ENCODE results near the genes FOCAD, IFNA13 and IFNA2.

GRCh38 chr9:15467995-15469105, 42.4 kb downstream of the PSIP1 start:
- PRO-cap, 2 experiments: no peak in any of the 2 experiments

DNA sequence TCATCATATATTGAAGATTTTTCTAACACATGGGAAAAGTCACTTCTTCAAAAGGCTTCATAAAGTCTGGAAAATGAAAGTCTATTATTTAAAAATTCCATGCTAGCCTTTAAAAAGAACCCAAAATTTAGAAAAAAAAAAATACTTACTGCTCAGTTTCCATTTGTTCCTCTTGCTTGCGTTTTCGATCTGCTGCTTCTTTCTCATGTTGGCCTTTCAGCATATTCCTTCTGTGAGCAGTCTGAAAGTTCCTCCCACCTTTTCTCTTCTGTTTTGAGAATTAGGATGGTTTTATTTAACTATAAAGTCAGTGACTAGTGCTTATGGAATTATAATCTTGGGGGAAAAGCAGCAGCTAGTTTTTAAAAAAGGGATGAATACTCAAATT, 38.3 kb downstream of the PSIP1 start:
- PRO-cap, 2 experiments: no peak in any of the 2 experiments

DNA sequence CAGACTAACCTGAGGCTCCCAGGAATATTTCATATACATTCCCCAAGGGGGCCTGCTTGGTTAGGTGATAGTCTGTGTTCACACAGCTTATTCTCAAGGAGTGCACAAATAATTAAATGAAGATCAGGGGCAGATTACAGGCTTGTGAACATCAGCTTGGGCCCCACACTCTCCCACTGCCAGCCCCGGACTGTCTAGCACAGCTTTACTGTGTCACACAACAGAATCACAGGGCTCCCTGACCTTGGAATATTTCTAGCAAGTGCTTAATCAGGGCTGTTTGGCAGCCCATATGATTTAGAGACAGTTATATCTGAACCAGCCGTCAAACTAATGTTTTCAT, 517.8 kb downstream of the BNC2 start:
- PRO-cap, 2 experiments: no peak in any of the 2 experiments

DNA sequence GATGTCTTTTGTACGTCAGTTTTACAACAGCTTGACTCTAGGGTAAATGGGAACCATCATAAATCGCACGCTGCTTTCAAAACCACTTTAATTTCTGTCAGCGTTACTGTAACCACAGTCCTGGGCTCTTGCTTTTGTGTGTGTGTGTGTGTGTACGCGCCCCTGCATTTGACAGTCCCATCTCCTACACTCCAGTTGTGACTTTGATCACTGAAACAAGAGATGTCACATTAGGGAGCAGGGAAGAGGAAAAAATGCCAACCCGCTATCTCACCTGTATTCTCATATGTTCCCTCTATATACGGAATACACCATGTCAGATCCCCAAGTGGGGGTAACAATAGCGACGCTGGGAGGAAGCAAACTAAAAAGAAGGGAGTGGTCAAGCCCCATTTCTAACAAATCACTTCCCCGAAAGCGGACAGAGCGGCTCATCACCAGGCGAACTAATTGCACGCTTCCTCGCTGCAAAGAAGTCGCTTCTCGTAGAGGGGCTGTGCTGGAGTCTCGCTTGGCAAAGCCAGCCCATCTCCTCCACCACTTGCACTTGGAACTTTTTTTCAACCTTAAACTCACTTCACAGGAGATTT, 1.1 kb downstream of the BNC2 start:
- PRO-cap, 2 experiments: no peak in any of the 2 experiments

GRCh38 chr9:17425273-17425636, 153.6 kb upstream of the SH3GL2 start:
- PRO-cap, 2 experiments: no peak in any of the 2 experiments

DNA sequence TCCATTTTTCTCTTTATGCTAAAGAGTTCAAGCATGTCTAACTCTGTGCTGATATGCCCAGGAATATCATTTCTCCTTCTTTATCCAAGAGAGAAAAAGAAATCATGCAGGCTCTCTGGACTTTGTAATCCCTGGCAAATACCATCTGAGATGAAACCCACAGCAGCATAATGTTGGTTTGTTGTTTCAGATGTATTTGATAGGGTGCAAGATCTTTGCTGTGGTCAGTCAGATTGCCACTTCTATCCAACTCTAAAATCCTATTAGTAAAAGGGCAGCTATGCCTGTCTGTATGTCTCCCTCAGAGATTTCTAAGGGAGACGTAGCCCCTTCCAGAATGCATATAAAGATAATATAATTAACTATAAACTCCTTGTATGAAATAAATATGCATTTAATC, 80.2 kb upstream of the SH3GL2 start:
- PRO-cap, 2 experiments: no peak in any of the 2 experiments

DNA sequence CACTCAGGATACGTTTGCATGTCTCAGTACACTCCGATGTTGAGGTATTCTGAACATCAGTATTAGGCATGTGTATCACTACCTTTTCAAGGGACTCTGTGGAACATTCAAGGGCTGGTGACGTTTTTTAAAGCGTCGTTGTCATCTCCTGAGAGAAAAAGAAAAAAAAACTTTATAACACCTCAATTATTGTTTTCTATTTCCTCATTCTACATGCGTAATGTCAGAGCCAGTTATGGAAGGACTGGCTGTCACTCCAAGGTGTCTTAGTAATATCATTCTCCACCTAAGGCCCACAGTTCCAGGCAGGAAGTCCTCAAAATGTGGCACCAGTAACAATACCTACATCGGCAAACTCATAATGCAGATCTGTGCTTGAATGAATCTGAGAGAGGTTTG, 210.2 kb downstream of the SAXO1 start:
- PRO-cap, 2 experiments: no peak in any of the 2 experiments

GRCh38 chr9:19050252-19050398, 898 bp downstream of the RRAGA start:
- PRO-cap, 2 experiments: no peak in any of the 2 experiments

DNA sequence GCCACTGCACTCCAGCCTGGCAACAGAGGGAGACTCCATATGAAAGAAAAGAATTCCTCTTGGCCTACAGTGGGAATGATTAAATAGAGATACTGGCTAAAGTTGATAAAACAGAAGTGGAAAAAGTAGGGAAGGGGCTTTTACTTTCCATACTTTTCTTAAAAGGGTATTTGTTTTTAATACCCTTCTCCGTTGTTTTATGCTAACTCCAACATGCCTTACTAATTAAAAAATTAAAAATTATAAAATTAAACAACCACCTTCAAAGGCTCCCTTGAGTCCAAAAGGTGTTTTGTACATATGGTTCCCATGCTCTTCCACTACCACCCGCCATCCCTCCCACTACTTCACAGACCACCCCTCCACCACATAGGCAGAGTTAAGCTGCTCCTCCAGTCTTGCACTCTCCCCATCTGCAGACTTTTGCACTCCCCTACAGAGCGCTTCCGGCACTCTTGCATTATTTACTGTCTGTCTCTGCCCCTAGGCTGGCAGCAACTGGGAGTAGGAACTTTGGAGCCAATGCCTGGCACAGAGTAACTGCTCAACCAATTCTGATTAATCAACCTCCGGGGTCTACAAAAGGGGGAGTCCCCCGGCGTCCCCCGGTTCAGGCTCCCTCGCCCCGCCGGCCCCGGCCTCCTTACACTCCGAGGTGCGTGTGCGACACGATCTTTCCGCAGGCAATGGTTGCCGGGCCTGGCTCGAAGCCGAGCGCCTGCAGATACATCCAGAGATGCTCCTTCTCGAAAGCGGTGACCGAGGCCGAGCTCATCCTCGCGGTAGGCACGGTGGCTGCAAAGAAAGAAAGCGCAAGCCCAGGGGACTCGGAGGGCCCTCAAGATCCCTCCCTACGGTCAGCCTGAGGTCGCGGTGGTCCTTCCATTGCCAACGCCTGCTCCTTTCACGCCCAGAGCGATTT, 566 bp downstream of the HAUS6 start:
- PRO-cap, 2 experiments: no peak in any of the 2 experiments

DNA sequence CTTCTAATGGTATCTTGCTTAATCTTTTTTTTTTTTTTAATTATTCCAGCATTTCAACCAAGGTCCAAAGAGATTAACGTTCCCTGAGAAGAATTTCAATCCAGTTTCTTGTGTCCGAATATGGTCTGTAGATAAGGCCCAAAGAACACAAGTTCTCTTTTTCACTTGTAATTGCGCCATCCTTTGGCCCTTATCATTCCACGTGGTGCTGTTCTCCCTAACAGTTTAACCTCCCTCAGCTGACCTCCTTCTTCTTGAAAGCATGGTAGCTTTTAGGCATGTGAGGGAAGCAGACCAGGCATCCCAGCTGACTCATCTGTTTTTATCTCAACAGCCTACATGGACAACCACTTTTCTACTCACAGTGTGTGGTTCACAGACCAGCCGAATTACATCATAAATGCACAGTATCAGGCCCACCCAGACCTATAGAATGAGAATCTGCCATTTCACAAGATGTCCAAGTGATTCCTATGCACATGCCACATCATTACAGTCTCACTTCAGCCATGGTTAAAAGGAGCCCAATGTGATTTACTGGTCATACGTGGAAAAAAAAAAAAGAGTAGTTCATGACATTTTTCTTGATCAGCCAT, 26.9 kb upstream of the PLIN2 start:
- PRO-cap, 2 experiments: no peak in any of the 2 experiments

- PRO-cap, 2 experiments: no peak in any of the 2 experiments
Observed at GRCh38 chr9:19231542-19232090, 1.1 kb downstream of the DENND4C start.

- PRO-cap, 2 experiments: no peak in any of the 2 experiments
Observed at GRCh38 chr9:19378113-19379088, 1.6 kb downstream of the RPS6 start.

GRCh38 chr9:19387150-19387637, 7.2 kb upstream of the RPS6 start:
- PRO-cap, 2 experiments: no peak in any of the 2 experiments

- PRO-cap, 2 experiments: no peak in any of the 2 experiments
Observed at GRCh38 chr9:19408310-19408609, 549 bp upstream of the ACER2 start.

DNA sequence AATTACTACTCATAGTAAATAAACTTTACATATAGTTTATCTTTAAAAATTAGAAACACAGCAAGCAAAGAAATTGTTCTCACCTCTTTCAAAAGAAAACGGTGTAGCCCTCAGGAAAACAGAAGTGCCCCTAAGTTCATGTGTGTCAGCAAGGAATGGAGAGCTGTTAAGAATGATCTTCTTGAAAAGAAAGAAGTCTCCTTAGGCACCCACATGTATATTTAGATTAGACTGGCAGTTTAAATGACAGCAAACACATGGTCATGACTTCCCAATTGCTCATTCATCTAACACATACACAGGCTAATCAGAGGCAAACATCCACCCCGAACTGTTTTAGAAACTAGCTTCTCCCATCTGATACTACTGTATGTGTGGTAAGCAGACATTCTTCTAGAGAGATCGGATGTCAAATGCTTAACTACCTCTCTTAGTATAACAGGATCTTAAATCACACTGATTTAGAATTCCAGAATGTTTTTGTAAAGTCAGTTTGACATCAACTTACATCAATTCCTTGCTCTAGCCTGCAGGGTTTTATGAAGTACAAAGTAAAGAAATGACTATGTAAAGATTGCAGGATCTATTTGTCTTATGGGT, 239.9 kb downstream of the MLLT3 start:
- PRO-cap, 2 experiments: no peak in any of the 2 experiments

DNA sequence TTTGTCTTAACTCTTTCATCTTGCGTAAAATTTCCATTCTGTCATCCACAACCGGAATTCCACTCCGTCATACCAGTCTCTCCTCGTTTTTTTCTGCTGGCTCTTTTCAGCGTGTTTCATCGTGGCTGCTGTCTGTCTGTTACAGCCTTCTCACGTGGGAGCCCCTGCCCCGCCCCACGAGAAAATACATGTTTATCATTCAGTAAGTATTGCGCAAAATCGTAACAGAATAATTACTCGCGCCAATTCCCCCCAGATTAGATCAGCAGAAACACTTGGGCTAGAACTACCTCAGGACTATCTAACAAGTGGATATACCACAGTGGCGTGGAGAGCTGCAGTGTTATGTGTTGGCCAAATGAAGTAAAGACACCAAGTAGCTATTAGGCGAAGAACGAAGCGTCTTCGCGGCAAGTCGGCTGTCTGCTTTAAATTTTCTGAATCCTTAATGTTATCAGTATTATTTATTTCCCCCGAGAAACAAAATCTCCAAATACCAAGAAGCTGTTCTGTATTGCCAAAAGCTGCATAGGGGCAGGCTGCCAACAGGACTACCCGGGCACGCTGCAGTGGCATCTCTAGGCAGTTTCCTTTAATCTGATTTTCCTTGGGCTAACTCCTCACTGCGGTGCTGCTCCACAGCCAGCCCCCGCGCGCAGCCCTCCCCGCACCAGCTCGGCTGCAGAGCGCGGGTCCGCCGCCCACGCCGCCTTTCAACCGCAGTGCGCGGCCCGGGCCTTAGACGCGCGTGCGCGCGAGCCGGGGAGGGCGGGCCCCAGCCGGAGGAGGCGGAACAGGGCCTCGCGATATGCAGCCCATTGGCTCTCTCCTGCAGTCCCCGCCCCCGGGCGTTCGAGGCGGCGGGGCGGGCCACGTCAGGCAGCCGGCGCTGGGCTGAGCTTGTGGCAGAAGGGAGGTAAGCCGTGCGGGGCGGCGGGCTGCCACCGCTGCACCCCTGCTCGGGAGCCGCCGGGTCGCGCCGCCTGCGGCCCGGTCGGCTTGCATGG, at the start of gene FOCAD:
TSS of gene FOCAD (plus strand) at position 882 of the 1,007 bp plus-strand sequence.
- PRO-cap, 2 experiments: peak in 2 of 2 experiments; most common plus-strand start position 908 of the sequence (in 2); most common minus-strand start position 724 of the sequence (in 2)

DNA sequence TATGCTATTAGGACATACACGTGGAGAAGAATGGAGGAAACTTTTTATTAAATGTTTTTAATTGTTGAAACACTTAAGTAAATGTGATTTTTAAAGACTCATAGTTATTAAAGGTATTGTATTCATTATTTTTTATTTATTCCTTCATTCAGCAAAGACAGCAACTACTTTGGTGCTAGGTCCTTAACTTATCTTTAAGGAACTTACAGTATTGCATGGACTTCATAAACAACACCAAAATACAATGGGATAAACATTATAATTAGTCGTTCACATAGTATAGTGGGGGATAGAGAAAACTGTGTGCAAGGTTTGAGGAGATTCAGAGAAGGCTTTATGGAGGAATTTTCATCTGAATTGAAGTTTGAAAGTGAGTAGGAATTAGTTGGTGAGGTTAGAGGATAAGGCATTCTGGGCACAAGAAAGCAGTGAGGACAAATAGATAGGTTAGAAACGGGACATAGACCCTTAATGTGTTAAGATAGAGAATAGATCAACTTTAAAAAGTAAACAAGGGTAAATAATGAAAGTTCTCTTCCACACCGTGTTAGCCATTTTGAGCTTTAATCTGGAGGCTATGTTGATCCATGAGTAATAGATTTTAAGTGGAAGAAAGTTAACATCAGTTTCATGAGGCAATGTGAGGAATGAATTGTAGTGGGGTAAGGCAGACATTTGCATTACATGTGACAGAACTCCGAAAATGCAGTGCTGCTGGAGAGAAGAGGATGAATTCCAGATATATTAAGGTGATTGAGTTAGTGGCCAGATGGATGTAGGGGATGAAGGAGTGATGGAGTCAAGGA, 3.7 kb downstream of the FOCAD start:
- PRO-cap, 2 experiments: no peak in any of the 2 experiments

DNA sequence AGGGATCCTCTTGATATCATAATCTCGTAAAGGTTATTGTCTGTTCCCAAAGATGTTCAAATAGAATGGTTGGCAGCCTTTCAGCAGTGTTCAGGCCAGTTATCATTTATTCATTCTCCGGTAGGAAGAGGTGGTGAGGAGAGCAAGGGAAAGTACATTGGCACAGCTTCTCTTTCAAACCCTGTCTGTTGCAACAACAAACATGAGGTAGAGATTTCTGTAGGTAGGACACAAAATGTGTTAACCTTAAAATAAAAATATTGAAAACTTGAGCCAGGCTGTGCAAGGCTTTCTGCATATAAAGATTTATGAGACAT, 147.1 kb downstream of the FOCAD start:
- PRO-cap, 2 experiments: no peak in any of the 2 experiments

DNA sequence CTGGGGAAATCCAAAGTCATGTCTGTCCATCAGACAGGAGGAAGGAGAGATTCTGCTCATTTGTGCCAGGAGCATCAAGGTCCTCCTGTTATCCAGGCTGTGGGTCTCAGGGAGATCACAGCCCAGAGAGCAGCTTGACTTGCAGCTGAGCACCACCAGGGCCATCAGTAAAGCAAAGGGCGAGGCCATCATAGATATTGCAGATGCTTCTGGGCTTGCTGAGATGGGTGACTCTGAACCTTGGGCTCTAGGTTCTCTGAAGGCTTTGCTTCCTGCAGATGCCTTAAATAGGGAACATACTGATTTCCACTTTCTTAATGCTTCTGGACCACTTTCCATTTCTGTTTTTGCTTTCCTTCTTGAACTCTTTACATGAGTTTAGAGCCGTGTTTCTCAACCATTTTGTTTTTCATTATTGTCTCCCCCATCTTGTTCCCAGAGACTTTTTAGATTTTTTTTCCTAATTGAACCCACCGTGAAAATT, at the start of gene IFNA13:
TSS of gene IFNA13 (minus strand) at position 239 of the 484 bp plus-strand sequence.
- PRO-cap, 2 experiments: no peak in any of the 2 experiments

GRCh38 chr9:21385310-21385750, at the start of gene IFNA2:
Gene IFNA2, minus strand, starts transcription at chr9:21385398.
- PRO-cap, 2 experiments: no peak in any of the 2 experiments

All from psoas muscle (tissue), 2 donors.